Mesenchymal stem cell of adipose (primary cell): Measurements from ENCODE around the genes ST3GAL3 and ERI3.

DNA sequence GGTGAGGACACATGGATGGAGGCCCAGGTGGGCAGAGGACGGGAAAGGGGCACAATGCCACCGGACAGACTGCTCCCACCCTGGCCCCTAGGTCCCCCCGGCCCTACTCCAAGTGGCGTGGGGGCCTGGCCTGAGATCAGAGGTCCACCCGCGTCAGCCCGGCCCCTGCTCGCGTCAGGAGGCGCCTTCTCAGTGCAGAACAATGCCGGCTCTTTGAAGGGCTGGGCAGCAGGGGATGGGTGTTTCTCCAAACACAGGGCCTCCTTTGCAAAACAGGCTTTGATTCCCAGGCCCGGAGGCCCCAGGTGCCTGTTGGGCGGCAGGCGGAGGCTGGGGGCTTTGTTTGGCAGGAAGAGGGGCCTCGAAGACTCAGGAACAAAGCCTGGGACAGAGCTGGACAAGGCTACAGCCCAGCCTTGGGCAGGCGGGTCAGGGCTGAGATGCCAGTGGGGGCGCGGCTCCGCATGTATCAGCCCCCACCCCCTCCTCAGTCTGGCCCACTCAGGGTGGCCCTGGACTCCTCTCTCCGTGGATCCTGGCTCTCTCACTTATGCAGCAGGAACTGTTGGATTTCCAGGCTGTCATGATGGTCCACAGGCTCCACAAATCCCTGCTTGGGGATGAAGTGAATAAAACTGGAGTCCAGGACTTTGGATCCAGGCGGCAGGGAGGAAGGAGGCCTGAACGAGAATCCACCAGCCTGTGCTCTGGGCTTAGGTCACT, 77.4 kb upstream of the SLC2A1 start:
- CAGE, long polyA plus RNA = no peak

DNA sequence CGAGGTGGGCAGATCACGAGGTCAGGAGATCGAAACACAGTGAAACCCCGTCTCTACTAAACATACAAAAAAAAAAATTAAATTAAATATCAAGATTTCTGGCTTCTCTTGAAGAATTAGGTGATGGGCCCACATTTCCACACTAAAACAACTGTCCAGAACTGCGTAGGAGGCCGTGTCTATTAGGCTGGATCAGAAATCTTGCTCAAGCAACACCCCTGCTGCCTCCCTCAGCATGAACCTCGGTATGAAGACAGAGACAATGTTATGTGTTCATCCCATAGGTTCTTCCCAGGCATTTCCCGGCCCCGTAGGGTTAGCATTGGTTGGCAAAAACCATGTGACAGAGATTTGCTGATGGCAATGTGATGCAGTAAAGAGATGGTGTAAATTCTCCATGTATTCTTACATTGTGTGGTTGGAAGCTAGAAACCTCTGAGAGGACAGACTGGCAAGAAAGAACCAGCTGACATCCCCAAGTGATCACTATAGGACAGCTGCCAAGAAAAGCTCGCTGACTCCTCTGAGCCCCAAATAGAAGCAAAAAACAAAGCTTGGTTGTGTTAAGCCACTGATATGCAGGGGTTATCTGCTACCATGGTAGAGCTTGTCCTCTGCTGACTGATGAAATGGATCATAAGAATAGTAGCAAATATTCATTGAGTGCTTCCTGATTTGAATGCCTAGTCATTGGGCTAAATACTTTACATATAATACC, 10.1 kb upstream of the CFAP144 start:
- CAGE, long polyA plus RNA = no peak

DNA sequence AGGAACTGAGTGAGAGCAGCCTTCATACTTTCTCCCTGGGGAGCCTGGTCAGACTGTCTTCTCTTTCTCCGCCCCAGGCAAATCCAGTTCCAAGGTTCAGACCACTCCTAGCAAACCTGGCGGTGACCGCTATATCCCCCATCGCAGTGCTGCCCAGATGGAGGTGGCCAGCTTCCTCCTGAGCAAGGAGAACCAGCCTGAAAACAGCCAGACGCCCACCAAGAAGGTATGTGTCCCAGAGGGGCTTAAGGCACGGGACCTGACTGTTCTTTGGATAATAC, 572 bp downstream of the CDC20 start:
- CAGE, long polyA plus RNA = no peak

DNA sequence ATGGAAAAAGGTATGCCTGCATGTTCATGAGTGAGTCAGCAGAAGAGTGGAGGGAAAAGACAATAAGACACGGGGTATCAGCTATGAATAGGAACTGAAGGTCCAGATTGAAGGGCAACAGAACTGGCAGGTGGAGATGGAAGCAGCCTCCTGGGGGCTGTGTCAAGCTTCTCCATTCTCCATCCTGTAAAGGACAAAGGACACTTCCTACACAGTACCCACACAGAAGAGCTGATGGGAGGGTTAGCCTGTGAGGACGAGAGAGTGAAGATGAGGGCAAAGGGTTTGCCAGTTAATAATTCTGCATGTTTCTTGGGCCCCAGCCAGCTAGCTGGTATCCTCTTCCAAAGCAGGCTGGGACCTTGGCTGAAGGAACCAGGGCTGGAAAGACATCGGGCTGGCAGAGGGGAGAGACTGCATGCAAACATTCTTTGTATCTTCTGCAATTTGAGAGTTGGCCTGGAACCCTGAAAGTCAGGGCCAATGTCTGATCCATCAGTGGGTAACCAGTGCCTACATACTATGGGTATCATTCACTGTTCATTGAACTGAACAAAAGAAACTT, 5.7 kb upstream of the ELOVL1 start:
- CAGE, long polyA plus RNA = no peak

DNA sequence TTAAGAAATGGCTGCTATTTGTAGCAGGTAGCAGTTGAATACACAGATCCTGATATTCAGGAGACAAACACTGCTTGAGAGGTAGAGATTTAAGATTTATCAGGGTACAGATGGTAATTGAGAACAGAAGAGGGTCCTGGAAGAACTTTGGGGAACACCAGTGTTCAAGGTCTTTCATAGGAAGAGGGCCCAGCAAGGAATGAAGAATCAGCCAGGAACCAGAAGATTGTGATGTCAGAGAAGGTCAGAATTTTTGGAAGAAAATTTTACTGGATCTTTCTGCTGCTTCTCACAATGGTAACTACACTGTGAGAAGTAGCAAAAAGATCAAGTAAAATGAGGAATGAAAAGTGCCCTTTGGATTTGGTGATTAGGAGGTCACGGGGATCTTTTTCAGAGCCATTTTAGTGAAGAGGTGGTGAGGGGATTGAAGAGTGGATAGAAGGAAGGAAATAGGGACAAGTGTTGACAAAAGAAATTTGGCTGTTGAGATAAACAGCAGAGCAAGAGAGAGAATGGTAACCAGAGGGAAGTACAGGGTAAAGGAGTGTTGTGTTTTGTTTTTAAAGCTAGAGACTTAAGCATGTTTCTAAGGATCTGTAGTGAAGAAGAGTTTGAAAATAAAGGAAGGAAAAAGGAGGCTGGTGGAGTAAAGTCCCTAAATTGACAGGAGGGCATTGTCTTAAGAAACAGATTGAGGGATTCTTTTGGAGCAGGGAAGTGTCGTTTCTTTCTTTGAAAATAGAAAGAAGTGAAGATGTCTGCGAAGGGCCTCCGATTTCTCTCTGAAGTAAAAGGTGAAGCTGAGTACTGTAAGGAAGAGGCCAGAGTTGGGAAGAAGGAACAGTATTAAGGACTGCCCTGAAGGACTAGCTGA, 28.2 kb downstream of the SZT2 start:
- CAGE, long polyA plus RNA = no peak

GRCh38 chr1:43544770-43545253, 14.1 kb downstream of the PTPRF start:
- CAGE, long polyA plus RNA = no peak

DNA sequence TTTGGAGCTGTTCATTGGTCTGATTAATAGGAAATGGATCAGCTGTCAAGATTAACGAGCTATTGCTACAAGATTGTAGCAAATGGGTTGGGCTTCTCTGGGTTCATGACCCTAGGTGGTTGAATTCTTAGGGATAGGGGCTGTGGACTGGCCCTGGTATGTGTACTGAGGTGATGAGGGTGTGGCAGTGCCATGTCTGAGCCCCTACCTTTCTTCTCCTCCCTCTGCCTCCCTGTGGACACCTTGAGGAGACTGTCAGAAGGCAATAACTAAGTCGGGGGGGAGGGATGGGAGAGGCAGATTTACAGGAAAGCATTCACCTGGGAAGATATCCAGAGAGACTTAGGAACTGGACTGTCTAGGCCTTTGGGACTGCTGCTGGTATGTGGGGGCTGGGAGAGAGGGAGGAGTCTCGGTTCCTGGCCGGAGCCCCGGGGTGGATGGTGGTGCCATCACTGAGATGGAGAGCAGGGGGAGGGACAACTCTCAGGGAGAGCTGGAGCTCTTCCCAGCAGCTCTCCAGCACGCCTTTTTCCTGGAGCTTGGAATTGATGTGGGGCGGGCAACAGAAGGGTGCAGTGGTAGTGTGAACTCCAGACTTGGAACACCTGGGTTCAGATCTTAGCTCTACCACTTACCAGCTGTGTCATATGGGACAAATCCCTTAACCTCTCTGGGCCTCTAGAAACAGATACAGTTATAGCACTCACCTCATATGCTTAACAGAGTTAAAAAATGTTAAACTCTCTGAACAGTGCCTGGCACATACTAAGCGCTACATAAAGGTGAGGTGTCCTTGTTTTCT, 22.1 kb downstream of the PTPRF start:
- CAGE, long polyA plus RNA = no peak

DNA sequence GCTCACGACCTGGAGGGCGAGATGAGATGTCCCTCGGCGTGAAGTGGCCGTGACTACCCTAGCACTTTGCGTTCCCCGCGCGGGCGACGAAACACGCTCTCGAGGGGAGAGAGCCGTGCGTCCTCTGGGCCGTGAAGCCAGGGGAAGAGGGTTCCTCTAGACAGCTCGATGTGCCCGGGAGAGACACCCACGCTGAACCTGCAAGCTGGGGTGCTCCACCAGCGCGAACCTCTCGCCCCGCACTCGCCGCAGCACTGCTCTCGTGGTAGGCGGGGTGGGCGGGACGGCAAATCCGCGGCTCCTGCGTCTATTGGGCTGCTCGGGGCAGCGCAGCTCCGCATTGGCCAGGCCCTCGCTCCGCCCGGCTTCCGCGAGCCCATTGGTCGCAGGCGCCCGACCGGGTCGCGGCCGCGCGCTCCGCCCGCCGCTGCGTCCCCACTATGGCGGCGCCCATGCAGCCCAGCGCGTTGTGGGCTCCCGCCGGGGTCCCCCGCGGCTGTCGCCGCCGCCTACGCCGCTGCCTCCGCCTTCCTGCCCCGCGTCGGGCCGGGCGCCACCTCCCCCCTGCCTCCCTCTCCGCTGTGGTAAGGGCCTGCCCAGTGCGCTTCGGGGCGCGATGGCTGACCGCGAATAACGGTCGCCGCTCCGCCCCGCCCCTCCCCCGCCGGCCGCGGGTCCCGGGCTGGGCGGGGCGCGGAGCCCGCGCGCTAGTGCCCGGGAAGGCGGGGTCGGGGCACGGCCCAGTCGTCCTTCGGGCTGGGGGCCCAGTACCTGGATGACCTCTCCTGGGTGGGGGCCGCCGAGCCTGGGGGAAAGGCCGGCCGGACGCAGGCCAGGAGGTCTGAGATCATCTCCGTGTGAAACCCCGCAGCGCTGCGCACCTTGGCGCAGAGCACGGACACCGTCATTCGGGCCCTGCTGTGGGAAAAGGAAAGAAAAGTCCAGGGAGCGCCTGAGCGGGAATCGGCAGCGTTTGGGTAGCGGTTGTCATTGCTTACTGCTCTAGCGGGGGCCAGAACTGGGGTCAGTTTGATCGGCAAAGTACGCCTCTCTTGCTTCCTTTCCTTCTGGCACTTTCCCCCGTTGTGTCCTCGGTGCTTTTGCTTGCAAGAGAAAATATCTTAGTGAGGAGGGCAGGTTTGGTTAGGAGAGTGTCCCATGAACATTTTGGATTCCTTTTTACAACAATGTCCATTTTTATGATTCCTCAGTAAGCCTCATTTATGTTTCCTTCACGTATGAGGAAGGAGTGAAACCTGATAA, at the start of gene ST3GAL3:
ST3GAL3 (plus strand) TSS at position 427 of the 1,263 bp plus-strand sequence.
- CAGE, long polyA plus RNA = no peak

GRCh38 chr1:43821711-43822491, 111.7 kb upstream of the ARTN start:
- CAGE, long polyA plus RNA = no peak

GRCh38 chr1:43835089-43835420, 98.5 kb upstream of the ARTN start:
- CAGE, long polyA plus RNA = no peak

- CAGE, long polyA plus RNA = no peak
These were observed 55.0 kb upstream of the ARTN start for GRCh38 chr1:43878405-43879133.

DNA sequence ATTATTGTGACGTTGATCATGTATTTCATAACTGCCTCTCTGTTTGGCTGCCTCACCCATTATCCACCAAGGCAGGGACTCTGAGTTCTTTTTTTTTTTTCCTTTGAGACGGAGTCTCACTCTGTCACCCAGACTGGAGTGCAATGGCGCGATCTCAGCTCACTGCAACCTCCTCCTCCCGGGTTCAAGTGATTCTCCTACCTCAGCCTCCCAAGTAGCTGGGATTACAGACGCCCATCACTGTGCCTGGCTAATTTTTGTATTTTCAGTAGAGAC, 52.7 kb upstream of the ARTN start:
- CAGE, long polyA plus RNA = no peak

- CAGE, long polyA plus RNA = no peak
These were observed 17.6 kb upstream of the ARTN start for GRCh38 chr1:43915987-43916504.

DNA sequence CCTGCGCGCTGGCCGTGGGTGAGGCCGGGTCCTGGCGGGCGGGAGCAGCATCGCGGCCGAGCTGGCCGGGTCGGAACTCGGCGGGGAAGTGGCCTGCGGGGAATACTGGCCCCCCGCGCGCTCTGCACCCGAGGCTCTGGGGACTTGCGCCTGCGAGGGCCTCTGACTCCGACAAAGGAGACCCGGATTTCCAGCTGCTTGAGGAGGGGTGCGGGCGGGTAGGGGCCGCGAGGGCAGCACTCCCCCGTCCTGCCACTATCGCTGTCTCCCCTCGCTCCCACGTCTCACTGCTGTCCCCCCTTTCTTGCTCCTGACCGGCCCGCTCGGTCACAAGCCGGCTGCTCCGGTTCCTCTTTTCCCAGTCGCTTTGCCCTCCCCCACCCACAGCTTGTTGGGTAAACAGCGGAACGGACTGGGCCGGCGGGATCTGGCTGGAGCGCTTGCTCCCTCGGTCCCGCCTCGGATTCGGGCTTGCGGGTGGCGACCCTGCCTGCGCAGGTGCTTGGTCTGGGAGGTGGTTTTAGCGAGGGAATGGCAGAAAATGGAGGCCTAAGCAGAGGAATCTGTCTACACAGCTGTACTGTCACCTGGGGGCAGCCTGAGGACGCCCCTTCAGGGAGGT, 441 bp downstream of the ATP6V0B start:
- CAGE, long polyA plus RNA = no peak

GRCh38 chr1:43977866-43978538, 1.0 kb upstream of the B4GALT2 start:
- CAGE, long polyA plus RNA = no peak

GRCh38 chr1:44005848-44006301, 14.5 kb downstream of the CCDC24 start:
- CAGE, long polyA plus RNA = no peak

GRCh38 chr1:44014928-44015639, 16.2 kb downstream of the SLC6A9 start:
- CAGE, long polyA plus RNA = no peak

DNA sequence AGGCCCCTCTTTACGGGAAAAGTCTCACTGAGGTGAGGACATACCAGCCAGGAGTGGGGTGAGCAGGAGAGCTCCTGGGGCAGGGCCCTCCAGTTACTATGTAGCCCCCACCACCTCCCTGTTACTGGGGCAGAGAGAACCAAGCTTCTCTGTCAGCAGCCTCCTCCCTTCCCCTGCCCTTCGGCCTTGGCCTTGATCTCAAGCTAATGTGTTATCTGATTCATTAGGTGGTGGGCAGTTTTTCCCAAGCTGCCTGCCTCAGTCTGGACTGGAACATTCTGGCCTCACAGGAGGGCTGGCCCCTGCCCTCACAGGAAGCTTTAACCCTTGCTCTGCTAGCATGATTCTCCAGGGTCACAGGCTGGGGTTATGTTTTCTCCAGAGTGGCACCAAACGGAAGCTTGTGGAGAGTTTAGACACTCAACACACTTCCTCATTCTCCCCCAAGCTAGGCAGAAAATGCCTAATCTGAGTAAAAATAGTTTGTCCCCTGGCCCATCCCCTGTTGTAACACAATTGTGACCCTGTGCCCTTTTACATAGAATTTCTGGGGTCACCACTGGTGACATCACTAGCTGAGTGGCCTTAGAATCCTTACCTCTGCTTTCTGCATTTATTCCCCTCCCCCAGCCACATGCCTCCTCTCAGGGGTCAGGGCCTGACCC, 37.2 kb upstream of the SLC6A9 start:
- CAGE, long polyA plus RNA = no peak

DNA sequence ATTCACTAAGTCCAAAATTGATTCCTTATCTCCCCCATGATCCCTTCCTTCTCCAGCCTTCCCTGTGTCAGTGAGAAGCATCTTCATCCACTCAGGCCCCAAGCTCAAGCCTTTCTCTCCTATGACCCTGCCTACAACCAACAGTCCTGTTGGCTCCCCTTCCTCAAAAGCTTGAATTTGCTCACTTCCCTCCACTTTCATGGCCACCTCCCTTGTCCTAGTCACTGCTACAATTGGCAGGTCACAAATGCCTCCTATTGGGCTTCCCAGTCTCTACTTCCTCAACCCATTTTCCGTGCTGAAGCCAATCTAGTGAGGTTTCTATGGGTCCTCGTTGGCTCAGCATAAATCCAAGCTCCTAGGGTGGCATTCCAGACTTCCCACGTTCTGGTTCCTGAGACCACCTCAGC, 40.2 kb upstream of the SLC6A9 start:
- CAGE, long polyA plus RNA = no peak

DNA sequence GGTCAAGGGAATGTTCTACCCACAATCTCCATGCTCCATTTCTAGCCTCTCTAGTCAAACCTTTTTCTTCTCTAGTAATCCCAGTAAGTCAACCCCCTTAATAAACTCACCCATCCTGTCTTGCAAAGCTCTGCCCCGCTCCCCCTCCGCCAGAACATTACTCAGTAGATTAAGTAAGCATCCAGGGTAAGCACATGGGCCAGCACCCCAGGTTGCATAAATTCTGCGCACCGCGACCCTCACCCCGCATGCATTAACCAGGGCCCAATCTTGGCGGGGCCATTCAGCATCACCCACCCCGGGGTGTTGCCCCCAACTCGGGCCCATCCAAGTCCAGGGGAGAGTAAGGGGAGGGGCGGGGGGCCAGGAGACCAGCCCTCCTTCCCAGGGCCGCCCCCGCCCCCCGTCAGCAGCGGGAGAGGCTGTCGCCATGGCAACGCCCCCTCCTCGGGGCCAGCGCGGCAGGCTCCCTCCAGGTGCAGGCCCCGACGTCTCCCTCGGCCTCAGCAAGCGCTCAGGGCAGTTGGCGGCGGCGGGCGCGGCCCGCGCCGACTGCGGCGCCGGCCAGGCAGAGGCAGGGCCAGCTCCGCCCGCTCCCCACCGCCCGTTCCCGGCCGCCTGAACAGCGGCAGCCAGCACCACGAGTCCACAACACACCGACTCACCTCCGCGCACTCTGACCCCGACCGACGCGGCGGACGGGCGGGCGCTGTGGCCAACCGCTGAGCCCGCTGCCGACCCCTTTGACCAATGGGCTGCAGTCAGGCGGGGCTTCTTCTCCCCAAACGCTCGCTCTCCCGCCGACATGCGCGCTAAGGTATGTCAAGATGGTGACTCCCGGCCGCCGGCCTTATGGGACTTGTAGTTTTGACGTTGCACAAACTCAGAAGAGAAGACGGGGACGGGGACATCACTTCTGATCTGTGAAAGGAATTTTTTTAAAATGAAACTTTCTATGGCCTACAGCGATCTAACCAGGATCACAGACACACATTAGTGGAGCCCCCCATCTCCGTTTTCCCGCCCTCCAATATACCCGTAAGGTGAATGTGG, at the start of gene ERI3:
ERI3 (minus strand) TSS at position 663 of the 1,053 bp plus-strand sequence.
- CAGE, long polyA plus RNA = no peak